ENCODE measurements around a stretch of chr10.

- PRO-cap = no peak
These were observed 126.0 kb upstream of the KCNMA1 start for GRCh38 chr10:77763663-77764053.

DNA sequence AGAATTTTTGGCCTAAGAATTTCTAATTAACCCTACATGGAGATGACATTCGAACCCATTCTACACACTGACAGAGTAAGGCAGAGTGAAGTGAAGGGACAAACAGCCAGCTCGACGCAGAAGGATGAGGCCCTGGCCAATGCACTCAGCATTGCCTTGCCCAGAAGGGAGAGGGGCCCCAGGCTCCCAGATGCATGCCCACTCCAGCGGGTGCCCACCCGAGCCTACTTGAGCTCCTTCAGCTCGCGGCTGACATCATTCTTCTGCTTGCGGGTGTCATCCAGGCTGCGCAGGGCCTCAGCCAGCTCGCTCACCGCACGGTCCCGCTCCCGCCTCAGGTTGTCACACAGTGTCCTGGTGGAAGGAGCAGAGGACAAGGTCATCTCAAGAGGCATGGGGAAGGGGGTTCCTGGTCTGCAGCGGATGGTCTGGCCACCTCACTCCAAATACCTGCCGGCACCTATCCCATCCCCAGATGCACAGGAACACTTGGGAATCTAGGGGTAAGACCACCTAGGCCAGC lies 92.8 kb downstream of the DLG5 start:
- PRO-cap = no peak

- PRO-cap = no peak
These were observed 81.5 kb downstream of the DLG5 start for GRCh38 chr10:77845035-77845557.

GRCh38 chr10:77856370-77856568 lies 70.3 kb downstream of the DLG5 start:
- PRO-cap = no peak

DNA sequence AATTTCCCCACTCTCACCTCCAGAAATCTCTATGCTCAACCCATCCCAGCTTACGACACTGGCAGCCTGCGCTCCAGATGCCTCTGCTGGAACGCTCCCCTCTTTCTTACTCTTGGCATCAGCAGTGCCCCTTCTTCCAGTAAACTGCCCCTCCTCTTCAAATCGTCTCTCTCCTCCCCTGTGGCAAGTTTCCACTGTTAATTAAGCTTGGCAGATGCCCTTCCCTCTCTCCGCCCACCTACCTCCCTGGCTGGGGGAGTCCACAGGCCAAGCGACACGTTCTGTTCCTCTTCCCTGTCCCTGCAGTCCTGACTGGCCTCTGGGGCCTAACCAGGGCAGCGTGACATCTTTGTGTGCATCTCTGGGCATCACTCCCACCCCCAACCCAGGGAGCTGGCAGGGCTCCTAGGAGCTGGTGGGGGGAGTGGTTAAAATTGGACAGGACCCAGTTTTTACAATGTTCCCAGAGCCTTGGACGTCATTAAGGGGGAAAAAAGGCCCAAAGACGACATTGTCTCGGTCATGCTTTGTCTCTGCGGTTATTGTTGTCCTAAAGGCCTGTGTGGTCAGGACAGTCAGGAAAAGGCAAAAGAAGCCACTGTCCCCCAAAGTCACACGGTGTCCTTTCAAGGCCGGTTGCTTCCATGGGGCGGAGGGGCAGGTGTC lies 54.3 kb downstream of the DLG5 start:
- PRO-cap = no peak

DNA sequence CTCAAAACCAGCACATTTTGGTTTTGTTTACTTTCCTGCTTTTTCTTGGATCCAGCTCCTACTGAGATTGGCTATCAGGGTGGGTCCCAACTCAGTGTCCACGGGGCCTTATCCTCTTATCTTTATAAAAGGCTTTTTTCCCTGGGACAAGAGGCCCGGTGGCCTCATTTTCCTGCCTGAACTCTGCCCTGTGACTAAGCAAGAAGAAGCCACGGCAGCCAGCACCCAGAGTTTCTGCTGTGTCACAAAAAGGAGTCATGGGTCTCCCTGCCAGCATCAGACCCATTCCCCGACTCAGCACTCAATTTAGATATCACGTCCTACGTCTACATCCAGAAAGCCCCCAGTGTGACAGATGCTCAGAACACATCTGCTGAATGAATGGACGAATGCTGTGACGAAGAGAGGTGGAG lies 16.8 kb downstream of the DLG5 start:
- PRO-cap = no peak

DNA sequence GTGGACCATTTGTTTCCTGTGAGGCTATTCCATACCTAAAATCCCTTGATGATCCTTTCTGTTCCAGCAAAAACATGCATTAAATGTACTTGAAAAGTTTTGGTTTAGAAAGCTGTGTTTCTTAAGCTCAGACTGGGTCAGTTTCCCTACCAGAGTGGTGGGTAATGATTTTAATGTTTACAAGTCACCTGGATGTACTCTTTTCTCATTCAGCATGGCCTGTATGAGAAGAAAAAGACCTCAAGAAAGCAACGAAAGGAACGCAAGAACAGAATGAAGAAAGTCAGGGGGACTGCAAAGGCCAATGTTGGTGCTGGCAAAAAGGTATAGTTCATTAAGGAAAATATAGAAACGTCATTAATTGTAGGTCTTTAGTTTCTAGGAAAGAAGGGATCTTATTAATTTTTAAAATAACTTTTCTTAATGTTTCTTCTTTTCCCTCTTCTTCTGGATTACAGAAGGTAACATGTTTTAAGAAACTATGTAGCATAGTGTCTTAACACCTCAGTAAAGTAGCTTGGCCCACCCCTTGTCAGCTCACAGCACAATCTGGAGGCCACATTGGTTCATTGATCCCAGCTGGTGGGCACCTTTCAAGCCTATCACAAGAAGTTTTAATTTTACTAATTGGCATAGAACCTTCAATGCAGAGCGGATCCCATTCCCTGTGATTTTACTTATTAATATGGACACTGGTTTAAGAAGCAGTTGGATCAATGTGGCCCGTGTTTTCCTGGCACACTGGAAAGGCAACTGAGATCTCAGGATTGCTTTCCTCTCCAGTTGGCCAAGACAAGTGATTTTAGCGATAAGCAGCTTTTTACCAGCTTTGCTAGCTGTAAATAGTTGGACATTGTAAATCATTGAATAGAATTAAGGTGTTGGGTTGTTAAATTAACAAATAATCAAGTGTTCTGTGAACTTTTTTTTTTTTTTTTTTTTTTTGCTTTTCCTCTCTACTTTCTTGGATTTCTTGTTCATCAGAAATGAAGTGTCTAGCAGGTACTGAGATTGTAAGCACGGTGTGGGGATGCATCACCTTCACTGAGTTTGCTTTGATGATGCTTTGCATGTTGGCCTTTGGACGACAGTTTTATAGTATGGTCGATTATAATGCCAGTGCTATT lies 3.7 kb downstream of the RPS24 start:
- PRO-cap = no peak

DNA sequence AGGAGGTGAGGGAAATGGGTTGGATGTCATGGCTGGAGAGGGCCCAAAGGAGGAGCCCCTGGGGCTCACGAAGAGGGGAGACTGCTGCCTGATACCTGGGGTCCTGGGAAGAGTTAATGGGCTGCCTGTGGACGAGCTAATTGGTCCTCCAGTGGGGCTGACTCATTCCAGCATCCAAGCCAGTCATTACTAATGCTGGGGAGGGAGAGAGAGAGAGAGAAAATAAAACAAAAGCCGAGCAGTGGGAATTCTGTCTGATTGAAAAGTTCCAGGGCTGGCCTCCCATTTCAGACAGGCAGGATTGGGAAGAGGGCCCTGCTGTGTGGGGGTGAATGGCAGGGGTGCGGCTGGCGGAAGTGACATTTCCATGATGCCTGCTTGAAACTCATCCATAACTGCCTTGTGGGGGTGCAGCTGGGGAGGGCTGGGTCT lies 297.8 kb downstream of the RPS24 start:
- PRO-cap = no peak

DNA sequence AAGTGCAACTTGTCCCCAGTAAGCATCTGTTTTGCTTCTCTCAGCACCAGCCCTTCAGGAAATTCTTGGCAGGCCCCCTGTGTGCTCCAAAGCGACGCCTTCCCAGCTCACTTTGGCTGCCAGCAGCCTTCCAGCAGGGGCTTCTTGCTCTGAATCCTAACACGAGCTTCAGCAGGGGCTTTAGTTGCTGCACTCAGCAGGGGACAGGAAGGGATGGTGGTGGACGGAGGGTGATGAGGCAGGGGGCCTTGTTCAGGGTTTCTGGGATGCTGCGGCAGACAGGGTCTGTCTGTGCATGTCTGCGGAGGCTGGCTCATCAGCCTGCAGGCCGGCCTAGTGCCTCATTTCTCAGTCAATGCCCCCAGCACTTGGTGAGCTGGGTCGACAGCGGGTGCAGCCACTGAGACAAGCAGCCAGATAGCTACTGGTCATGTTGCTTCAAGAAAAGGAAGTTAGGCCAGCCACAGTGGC lies 368.3 kb downstream of the RPS24 start:
- PRO-cap = no peak

- PRO-cap = no peak
These were observed 305.0 kb upstream of the ZMIZ1 start for GRCh38 chr10:78763479-78764400.

DNA sequence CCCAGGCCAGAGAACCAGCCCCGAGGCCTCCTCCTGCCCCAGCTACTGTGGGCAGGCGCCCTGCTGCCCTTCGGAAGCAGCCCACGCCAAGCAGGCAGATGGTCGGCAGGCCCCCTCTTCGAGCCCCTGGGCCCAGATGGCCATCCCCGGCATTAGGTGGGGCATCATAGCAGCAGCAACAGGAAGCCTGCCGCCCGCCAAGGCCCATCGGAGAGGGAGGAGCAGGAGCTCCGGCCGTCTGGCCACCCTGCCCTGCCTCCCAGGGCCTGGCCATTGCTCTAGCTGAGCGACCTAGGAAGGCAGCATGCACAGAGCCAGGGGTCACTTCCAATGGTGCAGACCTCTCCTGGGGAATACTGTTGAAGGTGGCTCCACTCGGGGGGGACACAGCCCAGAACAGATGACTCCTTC lies 105.0 kb upstream of the ZMIZ1 start:
- PRO-cap = no peak

DNA sequence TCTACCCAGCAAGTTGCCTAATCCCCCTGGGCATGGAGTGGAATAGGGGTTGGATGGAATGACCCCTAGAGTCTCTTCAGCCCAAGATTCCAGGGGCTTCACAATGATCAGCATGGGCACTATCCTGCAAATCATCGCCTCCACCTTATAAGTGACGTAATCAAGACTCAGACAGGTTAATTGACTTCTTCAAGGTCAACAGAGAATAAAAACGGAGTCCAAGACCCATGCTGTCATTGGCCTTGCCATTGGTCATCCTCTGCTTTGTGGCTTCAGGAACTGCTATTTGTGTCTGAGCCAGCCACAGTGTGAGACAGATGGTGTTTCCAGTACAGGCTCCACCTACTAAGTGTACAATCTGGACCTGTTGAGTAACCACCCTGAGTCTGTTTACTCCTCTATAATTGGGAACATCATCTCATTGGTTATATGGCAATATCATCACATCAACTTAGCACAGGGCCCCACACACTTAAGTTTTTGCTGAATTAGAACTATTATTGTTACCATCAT lies 60.9 kb upstream of the ZMIZ1 start:
- PRO-cap = no peak

GRCh38 chr10:79089024-79090161 lies 20.6 kb downstream of the ZMIZ1 start:
- PRO-cap = no peak

DNA sequence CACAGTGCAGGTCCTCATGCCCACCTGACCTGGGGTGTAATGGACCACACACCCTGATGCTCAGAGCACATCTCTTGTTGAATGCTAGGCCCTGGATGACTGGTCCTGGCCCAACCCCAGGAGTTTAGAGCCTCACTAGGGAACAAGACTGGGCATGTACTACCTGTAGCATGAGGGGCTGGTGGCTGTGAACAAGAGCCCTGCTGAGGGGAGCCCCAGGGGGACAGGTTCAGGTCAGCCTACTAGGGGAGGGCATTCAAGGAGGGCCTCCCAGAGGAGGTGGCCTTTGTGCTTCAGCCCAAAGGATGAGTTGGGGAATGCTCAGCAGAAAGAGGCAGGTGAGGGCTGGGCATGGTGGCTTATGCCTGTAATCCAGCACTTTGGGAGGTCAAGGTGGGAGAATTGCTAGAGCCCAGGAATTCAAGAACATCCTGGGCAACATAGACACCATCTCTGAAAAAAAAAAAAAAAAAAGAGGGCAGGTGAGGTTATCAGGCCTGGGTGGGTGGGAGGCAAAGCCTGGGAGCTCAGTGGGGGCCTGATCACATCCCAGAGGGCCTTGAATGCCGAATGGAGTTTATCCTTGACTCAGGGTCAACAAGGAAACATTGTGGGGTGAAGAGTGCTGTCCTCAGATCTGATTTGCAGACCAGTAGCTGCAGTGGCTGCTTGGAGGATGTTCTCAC lies 31.4 kb downstream of the ZMIZ1 start:
- PRO-cap = no peak

- PRO-cap = no peak
These were observed 77.2 kb downstream of the ZMIZ1 start for GRCh38 chr10:79145894-79146469.

GRCh38 chr10:79155024-79155980 lies 86.5 kb downstream of the ZMIZ1 start:
- PRO-cap = no peak

GRCh38 chr10:79187809-79188822 lies 119.3 kb downstream of the ZMIZ1 start:
- PRO-cap = no peak

GRCh38 chr10:79210245-79210838 lies 136.9 kb upstream of the PPIF start:
- PRO-cap = no peak

DNA sequence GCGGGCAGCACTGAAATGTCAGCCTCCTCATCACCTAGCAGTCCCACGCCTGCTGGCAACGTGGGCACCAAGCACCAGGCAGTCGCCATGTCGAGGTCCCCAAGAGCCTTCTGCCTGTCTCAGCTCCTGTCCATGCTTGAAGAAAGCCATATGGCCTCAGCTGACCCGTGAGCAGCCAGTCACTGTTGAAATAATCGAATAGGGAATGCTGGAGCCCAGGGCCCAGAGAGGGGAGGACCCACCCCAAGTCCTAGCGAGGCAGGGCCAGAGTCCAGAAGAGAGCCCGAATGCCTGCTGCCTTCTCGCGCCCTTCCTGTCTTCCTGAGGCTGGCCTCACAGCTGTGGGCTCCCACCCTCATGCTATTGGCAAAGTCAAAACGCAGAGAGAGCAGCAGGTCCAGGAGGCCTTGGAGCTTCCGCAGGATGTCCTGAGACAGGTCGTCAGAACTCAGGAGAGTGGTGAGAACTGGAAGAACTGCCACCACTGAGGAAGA lies 125.6 kb upstream of the PPIF start:
- PRO-cap = no peak

DNA sequence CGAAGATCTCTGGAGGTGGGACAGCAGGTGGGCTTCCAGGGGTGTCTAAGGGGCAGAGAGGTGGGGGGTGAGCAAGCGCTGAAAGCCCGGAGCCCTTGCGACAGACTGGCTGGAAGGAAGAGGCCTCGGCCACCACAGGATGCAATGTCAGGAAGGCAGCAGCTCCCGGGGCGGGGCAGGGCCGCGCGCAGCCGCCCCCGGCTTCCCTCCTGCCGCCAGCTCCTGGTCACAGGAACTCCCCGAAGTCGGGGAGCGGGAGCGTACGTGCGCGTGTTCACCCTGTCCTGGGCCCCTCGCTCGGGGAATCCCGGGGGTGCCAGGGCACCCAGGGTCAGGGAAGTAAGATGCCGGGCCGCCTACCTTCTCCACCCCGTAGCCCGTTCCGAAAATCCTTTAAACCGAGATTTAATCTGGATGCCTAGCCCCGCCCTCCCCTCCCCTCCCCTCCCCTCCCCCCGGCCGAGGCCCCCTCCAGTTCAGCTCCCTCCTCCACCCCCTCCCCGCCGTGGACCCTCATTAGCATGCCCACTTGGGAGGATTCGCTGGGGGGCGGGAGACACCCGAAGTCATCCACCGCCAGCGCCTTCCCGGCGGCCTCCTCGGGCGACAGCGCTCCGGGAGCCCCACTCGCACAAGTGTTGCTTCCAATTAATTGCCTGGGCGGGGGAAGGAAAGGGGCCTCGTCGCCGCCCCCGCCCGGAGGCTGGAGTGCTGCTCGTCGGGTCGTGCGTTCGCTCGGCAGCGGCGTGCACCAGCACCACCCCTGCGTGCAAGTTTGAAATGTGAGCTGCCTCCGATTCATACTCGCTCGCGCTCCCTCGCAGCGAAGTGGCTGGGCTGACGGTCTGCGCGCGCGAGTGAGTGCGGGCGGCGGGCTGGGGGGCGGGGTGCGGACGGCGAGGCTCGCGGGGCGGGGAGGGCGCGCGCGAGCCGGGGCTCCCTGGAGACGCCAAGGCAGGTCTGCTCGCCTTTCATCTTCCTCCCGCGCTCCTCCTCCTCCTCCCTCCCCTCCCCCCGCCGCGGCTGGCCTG lies 104.8 kb upstream of the PPIF start:
- PRO-cap = bidirectional peak, plus-strand start at position 231 of the sequence, minus-strand start at position 107 of the sequence; bidirectional peak, plus-strand start at position 708 of the sequence, minus-strand start at position 640 of the sequence; bidirectional peak, plus-strand start at position 801 of the sequence, minus-strand start at position 830 of the sequence